Mononuclear cell (primary cell): Measurements from ENCODE around the gene BSCL2.

DNA sequence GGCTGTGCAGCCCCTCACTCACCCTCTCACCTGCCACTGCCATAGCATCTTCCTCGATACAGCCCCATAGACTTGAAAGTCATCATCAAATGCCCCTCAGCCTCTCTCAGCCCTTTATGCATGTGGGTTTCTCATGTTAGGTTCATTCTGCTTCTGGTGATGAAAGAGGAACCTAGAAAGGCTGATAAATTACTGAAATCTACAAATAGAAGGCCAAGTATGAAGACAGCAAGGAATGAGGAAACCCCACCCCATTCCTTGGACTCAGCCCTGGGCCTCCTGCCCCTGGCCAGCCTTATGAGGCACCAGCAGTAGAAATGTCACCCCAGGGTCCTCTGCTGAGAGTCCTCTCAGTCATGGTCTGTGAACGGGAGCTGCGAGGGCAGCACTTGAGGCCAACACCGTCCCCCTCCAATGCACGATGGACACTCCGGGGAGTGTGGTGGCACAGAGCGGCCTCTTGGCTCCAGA is 24.8 kb downstream of the SCGB1A1 start:
- RRBS, result 84% methylated on average over 2 of the region's 7 CpGs

DNA sequence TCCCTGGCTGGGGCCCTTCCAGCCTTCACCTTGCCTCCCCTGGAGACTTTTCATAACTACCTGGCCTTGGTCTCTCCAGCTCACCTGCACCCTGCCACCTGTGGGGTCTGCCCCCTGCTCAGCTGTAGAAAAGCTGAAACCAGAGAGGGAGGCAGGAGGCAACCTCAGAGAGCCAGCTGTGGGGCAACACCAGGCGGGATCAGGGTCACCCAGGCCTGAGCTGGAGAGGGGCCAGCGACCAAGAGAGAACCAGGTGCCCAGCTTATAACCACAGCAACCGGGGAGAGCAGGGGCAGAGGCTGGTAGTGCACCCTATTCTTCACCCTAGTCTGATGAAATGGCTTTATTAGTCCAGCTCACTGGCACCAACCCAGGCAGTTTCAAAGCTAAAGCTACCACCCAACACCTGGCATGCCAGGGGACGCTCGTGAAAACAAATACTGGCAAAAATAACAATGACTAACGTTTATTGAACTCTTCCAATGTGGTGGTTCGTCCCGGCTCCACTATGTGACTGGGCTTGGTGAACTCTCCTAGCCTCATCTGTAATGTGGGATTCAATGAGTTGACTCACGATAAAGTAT is 30.5 kb downstream of the SCGB1A1 start:
- RRBS, result no CpG with 5 or more reads among the region's 9 CpGs

DNA sequence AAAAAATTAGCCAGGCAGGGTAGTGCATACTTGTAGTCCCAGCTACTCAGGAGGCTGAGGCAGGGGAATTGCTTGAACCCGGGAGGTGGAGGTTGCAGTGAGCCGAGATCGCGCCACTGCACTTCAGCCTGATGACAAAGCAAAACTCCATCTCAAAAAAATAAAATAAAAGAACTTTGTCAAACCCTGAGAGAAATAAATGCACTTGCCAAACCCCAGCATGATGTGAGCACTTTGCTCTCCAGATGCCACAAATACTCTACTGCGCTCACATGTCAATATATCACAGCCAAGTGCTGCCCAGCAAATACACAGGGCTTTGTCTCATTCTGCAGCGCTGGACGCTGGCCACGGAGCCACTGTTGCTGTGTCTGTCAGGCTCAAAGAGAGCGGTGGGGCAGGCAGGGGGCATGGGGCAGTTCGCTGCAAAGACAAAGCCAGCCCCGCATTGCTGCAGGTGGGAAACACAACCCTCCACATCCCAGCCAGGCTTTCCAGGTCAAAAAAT is 45.1 kb downstream of the AHNAK start:
- RRBS, result no CpG with 5 or more reads among the region's 11 CpGs

DNA sequence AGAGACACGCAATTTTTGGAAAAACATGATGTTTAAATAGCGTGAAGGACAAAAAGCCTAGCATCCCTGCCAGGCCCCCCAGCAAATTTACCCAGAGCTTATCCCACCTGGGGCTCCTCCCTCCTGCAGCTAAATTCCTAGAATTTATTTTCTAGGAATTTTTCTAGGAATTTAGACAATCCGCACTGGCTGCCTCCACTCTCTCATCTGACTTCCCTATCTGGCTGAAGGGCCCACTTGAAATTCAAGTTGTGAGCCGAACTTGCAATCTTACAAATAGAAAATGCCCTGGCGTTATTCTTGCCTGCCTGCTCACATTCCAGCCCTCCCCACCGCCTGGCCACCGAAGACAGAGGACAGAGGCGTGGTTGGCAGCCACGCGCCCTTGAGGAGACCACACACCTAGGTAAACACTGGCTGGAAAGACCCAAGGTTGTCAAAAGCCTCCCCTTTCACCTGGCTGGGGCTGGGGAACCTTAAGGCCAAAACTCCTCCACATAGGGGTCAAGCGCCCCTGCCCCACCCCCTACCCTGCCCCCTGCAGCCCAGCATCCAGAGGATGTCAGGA is 42.3 kb downstream of the AHNAK start:
- RRBS, result no CpG with 5 or more reads among the region's 11 CpGs

GRCh38 chr11:62523457-62524626 is 22.8 kb downstream of the AHNAK start:
- RRBS, result no CpG with 5 or more reads among the region's 11 CpGs

DNA sequence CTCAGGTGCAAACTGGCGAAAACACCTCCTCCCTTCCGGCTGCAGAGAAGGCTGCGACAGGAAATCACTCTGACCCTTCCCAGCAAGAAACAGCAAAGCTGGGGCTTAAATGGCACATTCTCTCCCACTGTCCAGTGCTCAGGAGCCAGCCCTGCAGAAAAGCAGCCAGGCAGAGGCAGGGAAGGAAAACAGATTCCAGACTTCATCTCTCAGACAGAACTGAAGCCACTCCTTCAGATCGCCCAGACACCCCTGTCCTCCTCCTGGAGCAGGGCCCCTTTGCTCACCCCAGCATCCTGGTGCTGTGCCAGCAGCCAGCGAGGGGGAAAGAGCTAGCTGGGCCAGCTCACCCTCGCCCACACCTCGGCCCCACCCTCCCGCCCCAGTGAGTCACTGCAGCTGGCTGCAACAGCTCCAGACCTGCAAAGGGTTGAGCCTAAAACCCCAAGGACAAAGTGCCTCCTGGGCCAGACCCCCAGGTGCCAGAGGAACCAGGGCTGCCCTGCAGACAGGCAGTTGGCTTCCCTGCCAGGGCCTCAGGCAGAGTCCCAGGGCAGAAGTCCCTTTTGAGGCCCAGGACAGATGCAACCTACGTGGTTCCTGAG is 7.4 kb downstream of the AHNAK start:
- RRBS, result no CpG with 5 or more reads among the region's 9 CpGs

GRCh38 chr11:62555899-62556140 is 9.2 kb upstream of the AHNAK start:
- RRBS, result no CpG with 5 or more reads among the region's 1 CpG

DNA sequence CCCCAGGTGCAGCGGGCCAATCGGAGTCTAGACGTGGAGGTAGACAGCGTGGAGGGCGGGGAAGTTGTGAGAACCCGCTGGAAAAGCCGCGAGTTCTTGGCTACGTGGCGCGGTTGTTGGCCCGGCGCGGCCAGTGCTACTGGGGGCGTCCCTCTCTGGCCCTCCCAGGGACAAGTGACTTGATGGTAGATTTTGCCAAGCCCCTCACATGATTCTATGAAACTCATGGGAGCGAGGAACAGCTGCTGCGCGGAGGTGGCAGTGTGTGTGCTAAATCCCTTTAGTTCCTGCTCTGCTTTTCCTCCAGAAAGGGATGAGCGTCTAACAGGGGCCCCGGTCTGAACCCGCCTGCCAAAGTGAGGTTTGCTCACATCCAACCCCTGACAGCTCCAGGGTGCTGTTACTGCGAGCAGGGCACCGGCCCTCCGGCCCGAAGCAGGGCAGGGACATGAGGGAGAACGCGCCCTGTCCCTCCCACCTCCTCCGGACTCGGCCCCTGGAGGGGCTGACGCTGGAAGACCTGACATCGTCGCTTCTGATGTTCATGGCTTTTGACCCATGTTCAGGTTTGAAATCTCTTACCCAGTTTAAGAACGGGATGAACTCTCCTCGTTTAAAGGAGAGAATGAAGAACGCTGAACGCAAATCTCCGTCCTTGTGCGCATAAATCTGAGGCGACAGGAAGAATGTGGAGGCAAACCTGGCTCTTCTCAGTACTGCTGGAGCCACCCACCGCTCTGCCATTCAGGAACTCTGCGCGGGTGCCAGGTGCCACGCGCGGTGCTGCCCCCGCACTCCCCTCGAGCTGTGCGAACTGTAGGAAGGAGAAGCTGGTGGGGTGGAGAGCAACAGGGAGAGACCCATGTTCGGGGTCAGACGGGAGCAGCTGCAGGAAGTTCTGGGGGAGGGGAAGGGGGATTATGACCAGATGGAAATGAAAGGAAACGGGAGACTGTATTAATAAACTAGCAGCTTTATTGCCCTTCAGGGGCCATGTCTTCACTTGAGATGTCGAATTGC is 714 bp upstream of the EEF1G start:
- RRBS, result 3% methylated on average over 9 of the region's 52 CpGs

GRCh38 chr11:62575472-62575958 is 1.8 kb upstream of the EEF1G start:
- RRBS, result no CpG with 5 or more reads among the region's 7 CpGs

DNA sequence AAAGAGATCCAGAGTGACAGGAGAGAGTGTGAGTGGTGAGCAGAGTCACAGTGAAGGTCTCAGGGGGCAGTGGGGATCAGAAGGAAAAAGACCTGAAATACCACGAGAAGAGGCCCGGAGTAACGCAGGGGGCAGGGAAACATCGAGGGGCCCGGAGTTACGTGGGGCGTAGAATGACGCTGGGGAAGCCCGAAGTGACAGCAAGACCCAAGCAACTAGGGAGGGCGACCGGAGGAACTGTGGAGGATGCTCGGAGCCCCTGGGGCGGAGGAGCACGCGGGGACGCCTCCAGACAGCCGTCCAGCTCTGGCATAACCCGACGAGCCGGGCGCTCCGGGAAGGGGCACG is 537 bp downstream of the EML3 start:
- RRBS, result 3% methylated on average over 16 of the region's 23 CpGs

- RRBS, result 2% methylated on average over 8 of the region's 54 CpGs
Measured at GRCh38 chr11:62665372-62666183, 466 bp downstream of the CSKMT start.

GRCh38 chr11:62666271-62667226 is 1.4 kb downstream of the CSKMT start:
- RRBS, result no CpG with 5 or more reads among the region's 18 CpGs

- RRBS, result no CpG with 5 or more reads among the region's 23 CpGs
Measured at GRCh38 chr11:62677108-62678222, 1.4 kb downstream of the UBXN1 start.

DNA sequence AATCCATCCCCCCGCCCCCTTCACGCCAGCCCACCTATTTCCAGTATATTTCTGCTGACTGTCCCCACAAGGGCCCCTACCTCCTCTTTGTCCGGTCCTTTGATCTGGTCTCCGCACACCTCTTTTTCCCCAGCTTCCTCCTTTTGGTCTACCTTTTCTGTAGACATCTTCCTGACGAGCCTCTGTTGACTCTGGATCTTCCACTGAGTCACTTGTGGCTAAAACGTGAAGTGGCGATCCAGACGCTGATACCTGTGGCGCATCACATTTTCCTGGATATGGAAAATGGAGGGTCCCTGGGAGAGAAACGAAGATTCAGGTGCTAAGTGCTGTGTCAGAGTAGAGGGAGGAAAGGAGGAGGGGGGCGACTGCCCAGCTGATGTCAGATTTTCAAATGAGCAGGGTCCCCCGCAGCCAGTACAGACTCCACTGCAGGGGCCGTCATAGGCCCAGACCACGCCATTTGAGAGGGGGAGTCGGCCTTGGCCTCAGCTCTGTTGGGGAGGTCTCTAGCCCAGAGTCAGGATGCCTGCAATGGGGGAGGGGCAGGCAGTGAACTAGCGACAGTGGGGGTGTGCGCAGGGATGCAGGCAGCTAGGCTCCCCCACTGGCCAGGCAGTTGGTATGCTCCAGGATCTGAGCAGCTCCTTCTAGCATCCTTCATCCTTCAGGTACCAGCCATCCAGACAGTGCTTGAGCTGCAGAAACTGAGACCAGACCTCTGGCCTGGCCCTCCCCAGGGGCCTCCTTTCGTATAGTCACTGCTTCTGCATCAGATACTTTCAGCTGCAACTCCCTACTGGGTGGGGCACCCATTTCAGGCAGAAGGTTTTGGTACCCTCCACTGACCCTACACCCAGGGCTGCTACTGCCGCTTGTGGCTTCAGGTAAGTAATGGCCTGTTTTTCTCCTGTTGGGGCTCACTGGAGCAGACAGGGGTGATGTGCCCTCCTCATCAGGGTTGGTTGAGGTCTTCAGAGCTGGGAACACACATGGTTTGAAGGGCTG is at the start of gene BSCL2:
TSS of gene BSCL2 (minus strand) at position 396 of the 1,008 bp plus-strand sequence.
- RRBS, result no CpG with 5 or more reads among the region's 19 CpGs

DNA sequence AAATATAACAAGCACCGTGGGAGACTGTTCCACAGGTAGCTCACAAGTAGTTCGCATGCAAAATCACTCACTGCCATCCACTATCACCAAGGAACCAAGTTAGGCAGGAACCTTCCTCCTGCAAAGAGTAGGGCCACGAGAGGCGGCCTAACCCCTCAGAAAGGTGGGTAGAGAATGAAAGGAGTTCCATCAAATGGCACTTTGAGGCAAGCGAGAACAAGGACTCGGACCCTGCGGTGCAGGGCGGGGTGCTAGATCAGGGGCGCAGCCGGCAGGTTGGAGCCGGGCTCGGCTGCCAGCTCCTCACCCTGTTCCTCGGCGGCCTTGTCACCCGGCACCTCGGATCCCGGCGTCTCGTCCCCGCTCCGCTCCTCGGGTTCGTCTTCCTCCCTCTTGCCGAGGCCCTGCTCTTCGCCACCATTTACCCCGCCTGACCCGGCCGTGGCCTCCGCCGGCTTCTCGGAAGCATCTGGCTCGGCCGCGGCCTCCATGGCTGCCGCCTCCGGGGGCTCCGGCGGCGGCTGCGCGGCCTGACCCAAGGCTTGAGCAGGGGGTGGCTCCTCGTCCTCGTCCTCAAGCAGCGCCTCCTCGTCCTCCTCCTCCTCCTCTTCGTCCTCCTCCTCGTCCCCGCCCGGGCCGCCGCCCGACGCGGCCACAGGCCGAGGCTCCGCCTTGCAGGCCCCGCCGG is 801 bp downstream of the HNRNPUL2 start:
- RRBS, result 2% methylated on average over 35 of the region's 58 CpGs

DNA sequence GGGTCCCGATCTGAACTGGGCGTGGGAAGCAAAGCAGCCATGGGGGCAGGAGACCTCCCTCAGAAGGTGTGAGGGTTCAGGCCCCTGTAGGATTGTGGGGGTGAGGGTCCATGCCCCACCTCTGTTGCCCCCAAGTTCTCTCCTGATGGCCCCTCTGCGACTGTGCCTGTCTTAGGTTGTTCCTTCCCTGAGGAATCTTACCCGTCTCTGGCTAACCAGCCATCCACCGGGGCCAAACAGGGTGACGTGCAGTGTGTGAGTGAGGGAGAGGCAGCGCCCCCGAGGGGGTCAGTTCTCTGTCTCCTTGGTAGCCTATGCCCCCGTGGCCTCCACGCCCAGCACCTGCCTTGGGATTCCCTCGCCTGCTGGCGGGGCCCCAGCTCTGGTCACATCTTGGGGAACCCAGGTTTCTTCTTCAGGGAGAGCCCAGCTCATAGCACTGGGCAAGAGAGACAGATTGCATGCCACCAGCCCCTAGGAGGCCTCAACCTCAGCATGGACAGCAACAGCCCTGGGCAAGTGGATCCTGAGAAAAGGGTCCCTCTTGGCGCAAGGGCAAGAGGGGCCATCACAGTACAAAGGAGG is 5.8 kb downstream of the NXF1 start:
- RRBS, result no CpG with 5 or more reads among the region's 13 CpGs

DNA sequence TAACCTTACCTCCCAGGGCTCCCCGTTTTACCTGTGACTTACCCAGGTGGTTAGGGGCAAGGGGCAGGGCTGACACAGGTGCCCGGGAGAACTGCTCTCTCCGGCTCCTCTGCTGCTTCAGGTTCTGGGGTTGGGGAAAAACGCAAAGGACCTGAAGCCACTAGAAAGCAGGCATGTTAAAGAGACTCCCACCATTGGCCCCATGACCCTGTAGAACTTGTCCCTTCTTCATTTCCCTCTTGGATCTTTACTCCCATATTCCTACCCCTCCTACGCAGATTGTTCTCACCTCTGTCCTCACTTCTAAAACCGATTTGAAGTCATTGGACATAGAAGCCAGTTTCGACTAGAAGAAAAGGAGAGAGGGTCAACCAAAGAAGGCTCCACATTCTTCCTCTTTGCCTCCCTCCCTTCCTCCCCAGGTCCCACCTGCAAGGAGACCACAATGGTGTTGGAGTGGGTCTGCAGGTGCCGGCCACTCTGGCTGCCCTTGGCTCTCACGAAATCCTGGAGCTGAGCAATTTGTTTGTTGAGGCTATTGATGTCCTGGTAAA is 6.8 kb downstream of the STX5 start:
- RRBS, result no CpG with 5 or more reads among the region's 9 CpGs

DNA sequence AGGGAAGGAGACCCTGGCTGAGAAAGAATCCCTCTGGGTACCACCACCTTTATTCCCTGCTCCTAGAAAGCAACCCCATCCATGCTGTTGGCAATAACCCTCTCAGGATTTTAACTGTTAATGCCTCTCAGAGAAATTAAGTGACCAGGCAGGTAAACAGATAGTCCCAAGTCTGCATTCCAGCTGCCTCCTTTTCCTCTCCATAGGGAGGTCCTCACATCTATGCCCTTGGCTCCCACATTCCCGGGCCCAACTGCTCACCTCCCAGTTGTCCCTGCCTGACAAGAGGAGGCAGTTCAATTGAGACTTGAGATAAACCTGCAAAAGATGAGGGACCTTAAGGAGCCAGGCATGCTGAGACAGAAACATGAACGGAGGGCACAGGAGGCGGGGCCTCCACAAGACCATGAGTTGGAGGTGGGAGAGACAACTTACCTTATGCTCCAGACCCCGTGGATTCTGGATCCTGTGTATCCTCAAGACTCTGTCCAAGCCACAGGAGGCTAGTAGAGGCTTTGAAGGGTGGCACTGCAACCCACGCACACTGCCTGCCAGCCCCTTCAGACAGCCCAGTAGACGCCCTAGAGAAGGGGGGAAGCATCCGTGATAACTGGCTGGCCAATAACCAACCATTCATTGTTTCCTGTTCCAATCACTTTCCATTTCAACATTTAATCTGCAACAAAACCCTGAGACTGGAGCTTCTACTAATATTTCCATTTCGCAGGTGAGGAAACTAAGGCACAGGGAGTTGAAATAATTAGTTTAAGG is 1.7 kb upstream of the STX5 start:
- RRBS, result no CpG with 5 or more reads among the region's 8 CpGs

DNA sequence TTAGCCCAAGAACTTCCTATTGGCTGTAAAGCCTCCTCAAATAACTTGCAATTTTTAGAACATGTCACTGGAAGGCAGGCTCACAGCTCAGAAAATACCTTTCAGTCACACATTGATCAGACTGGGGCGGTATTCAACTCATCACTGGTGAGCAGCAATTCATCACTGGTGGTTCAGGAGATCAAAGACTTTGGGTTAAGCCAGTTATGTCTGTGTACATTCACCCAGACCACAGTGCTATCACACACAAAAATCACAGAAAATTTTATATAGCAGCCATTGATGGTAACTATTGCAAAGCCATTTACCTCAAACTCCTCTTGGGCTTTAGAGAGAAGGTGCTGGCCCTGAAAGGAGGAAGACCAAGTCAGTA is 13.8 kb upstream of the WDR74 start:
- RRBS, result no CpG with 5 or more reads among the region's 1 CpG

DNA sequence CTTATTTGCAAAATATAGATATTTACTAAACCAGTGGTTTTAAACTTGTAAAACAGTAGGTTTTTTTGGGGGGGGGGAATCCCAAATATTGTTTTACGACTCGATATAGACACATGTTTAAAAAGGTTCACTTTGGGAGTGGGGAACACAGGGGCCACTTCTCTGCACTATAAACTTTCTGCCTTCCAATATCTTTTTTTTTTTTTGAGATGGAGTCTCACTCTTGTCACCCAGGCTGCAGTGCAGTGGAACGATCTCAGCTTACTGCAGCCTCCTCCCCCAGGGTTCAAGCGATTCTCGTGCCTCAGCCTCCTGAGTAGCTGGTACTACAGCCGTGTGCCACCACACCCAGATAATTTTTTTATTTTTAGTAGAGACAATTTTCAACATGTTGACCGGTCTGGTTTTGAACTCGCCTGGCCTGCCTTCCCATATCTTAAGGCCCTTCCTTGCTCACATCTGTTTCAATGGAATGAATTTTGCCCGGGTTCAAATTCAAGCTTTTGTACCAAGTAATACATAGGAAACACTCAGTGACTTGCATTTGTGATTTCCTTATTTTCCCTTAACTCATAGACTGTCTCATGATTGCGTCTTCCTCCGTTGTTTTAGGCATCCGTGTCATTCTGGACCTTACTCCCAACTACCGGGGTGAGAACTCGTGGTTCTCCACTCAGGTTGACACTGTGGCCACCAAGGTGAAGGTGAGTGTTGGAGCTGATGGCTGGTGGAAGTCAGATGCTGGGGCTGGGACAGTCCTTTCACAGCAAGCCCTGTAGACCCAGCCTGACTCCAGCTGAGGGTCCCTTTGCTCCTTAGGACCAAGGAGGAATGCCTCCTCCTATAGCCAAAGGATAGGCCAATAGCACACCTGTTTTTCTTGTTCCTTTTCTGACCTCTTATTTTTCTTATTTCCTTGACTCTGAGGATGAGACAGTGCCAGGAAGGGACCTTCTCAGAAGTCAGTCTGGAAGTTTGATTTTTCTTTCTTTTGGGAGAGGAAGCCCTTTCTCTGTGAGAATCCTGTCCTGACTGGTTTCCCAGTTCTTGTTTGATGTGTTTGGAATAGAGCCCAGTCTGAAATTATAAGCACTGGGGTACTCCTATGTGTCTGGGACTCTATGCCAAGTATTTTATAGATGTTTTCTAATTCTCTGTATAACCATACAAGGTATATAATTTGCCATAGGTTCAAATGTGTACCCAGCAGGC is 2.0 kb downstream of the SLC3A2 start:
- RRBS, result 64% methylated on average over 3 of the region's 14 CpGs